Skin of body (tissue), 2 donors: ENCODE measurements around the genes NEMP1, INHBC and MBD6.

- RAMPAGE, long total RNA = no peak
Measured at GRCh38 chr12:56153230-56154108, 1.1 kb downstream of the MYL6B start.

DNA sequence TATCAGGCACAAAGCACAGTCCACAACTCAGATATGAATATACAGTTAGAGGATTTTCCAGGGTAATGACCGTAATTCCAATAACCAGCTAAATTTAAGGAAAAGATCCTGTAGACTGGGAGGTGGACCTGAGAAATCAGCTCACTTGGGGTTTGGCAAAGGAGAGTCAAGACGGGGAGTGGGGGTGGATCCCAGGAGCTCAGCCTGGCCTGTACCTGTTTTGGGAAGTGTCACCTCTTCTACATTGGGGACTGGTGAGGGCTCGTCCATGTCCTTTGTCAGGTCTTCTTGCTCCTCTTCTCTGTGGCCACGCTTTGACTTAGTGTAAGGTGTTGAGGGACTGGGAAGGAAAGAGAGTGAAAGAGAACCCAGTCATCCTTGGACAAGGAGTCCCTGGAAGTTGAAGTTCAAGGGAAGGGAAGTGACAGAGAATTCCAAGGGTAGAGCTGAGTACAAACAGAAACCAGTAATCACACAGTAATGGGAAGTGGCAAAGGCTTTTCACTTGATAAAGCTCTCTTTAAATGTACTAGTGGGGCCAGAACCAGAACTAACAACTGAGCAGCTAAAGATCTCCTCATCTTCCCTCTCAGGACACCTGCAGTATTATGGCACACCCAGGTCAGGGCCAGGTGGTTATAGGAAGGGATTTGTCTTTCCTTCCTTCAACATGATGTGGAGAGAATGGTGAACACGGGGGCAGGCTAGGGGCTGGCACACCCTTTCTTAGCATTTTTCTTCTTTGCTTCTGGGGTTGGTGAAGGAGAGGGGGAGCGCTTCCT, 8.3 kb downstream of the SMARCC2 start:
- RAMPAGE, long total RNA = no peak

- RAMPAGE, long total RNA = no peak
Measured at GRCh38 chr12:56314543-56315263, 1.1 kb downstream of the CNPY2 start.

DNA sequence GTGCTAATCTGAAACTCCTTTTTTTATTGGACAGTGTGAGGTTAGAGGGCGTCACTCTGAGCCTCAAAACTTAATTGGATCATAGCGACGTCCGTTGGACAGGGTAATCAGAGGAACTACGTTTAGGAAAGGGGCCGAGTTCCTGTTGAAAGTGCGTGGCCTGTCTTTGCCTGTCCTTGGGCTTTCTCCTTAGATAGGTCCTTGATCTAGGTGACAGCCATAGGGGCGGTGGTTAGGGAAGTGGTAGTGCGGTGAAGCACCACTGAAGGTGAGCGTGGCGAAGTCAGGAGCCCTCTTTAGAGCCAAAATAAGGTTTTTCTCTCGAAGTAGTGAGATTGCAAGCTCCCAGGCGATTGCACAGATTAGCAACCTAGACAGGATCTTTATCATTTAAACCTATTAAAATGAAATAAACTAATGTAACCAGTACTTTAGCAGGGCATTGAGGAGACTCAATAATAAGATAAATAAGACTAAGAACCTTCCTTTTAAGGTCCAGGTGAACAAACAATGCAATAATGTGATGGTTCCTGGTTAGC, 427 bp upstream of the ATP5F1B start:
- RAMPAGE, long total RNA = no peak

DNA sequence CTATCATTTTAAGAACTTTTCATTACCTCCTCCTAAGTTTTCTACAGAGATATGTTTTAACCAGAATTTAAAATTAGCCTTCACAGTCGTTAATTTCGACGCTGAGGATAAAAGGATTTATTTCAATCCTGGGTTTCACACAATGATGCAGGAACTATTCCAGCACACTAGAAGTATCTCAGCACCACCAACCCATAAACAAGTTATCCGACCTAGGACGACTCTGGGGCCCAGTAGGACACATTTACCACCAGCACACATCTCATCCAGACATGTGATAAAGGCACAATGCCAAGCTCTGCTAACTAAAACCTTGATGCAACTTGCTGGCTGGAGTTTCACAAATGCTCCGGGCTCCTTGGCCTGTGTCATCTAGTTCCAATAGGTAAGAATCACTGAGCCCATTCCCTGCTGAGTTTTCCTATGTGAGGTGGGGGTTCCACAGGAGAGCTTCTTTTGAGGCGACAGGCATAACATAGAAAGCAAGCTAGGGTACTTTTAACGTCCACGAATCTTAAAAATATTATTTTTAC, 1.3 kb downstream of the NACA start:
- RAMPAGE, long total RNA = no peak

DNA sequence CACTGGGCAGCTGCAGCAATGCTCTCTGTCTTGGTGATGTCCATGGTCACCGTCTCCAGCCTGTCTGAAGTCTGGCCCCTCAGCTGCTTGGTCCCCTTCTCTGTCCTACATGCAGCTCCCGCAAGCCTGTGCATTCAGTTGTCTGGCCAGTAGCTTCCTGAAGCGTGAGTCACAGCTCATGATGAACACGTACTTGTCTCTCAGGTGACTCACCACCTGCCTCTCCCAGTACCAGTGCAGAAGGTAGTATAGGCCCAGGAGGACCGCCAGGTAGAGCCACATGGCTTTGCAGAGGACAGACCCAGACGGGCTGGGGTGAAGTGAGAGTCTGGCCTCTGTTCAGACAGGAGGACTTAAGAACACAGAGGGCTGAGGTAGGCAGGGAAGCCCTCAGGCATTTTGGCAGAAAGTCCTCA, 8.6 kb upstream of the GPR182 start:
- RAMPAGE, long total RNA = no peak

- RAMPAGE, long total RNA = no peak
Measured at GRCh38 chr12:57026886-57027612, 10.7 kb upstream of the TAC3 start.

- RAMPAGE, long total RNA = no peak
Measured at GRCh38 chr12:57078602-57079402, at the start of gene NEMP1. TSS of gene NEMP1 (minus strand) at chr12:57078791.

DNA sequence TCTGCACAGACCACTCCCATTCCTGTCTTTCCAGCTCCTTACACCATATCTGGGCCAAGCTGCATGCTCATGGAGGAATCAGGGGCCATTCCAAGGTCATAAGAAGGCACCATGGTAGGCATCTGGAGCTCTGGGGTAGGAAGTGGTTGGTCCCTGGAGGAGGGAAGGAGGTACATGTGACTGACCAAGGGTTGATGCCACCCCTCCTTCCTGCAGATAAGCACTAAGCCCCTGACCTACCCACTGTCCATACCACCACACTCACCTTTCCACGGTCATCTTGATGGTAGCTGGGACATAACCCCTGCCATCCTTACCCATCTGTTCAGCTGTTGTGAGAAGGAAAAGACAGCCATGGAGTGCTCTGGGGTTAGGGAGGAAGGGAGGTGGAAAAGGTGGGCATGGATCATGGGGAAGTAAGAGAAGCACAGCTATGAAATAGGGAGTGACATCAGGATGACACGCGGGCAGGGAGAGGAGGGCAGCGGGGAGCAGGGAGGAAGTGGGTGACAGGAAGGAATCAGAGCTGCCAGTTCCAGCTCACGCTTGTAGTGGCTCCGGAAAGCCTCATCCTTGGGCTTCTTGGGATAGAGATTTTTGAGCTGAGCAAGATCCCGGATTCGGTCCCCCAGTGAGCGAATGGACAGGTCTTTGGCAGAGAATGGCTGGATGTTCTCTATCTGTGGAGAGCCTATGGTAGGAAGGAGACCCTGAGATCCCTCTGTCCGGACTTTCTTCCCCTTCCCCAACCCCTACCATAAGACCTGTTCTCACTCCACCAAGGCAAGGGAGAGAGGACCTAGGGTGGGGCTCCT, 10.0 kb downstream of the NAB2 start:
- RAMPAGE, long total RNA = no peak

DNA sequence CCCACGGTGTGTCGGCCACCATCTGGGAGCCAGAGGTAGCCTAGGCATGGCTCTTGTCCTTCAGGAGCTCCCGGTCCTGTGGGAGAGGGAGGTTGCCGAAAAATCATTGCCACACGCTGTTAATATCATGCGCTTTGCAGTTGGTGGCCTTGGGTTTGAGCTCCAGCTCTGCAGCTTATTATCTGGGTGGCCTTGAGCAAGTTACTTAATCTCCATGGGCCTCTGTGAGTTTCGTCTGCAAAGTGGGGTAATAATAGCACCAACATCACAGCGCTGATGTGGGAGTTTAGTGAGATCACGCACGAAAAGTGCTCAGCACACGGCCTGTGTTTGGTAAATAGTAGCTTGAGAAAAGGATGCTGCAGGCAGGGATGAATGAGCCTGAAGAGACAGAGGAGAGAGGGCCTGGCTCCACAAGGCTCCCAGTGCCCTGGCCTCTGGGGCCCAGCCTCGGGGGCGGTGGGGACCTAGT, 41.1 kb downstream of the LRP1 start:
- RAMPAGE, long total RNA = no peak

DNA sequence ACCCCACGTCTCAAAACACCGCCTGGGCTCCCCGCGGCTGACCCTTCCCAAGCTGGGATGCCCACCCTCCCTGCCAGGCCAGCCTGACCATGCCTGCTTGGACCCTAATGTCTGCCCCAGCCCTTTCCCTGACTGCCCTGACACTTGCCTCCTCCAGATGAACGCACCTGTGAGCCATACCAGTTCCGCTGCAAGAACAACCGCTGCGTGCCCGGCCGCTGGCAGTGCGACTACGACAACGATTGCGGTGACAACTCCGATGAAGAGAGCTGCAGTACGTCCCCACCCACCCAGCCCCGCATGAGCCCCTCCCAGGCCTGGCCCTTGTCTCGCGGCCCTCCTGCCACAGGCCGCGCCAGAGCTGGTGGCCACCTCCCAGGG, 14.3 kb upstream of the NXPH4 start:
- RAMPAGE, long total RNA = no peak

- RAMPAGE, long total RNA = no peak
Measured at GRCh38 chr12:57207514-57207713, 9.2 kb upstream of the NXPH4 start.

GRCh38 chr12:57207935-57208326, 8.7 kb upstream of the NXPH4 start:
- RAMPAGE, long total RNA = no peak

- RAMPAGE, long total RNA = no peak
Measured at GRCh38 chr12:57242992-57244284, 6.5 kb upstream of the NDUFA4L2 start.

GRCh38 chr12:57310121-57310567, 59.2 kb upstream of the STAC3 start:
- RAMPAGE, long total RNA = no peak

GRCh38 chr12:57434314-57435231, at the start of gene INHBC:
TSS of gene INHBC (plus strand) at chr12:57434784.
- RAMPAGE, long total RNA = no peak

- RAMPAGE, long total RNA = no peak
Measured at GRCh38 chr12:57451896-57453167, 2.8 kb upstream of the INHBE start.

GRCh38 chr12:57455801-57456061, 624 bp downstream of the INHBE start:
- RAMPAGE, long total RNA = no peak

- RAMPAGE, long total RNA = no peak
Measured at GRCh38 chr12:57477121-57477632, 2.5 kb downstream of the ARHGAP9 start.

DNA sequence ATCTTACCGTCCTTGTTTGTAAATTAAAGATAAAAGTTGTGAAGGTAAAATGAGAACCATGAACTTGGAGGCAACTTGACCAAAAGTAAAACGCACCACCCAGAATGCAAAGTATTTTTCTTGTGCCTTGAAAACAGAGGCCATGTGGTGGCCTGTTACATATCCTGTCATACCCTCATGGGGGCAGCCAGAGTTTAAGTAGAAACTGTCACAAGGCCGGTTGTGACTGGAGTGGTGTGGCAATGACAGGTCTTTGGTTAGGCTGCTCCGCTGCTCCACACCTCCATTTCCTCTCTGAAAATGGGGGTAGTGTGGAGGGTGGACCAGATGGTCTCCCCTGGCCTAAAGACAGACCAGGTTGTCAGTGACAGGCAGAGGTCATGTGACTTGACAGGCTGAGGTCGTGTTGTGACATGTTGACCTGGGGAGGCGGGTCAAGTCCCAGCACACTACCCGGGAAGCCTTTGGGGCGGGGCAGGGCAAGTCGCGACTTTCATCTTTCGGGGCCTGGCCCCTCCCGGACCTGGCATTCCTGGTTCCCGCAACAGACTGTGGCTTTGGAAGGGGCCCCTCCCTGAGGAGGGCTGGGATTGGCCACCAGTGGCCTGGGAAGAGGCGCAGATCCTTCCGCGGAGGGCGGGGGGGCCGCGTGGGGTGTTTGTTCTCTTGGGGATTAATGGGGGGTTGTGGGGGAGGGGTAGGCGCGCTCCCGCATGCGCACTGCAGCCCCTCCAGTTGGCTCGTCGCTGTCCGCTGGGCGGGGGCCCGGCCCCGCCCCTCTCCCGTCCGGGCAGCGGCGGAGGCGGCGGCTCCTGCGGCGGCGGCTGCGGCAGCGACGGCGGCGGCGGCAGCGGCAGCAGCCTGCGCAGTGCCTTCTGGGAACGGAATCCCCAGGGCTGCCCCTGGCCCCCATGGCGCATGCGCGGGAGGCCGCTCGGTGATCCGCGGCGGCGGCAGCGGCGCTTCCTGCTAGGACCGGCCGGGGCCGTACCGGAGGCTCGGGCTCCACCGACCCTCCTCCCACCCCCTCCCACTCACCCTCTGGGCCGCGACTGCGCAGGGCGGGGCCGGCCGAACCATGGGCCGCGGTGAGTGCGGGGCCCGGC, at the start of gene MBD6:
MBD6 (plus strand) TSS at position 901 of the 1,106 bp plus-strand sequence.
- RAMPAGE, long total RNA = no peak